Skin of body (tissue), 2 donors: ENCODE measurements around a stretch of chr15.

GRCh38 chr15:70023606-70024280, 74.0 kb downstream of the TLE3 start:
- RAMPAGE, long total RNA: no peak

GRCh38 chr15:70050024-70050449, 47.7 kb downstream of the TLE3 start:
- RAMPAGE, long total RNA: no peak

- RAMPAGE, long total RNA: no peak
Measured at GRCh38 chr15:70058355-70059147, 39.2 kb downstream of the TLE3 start.

DNA sequence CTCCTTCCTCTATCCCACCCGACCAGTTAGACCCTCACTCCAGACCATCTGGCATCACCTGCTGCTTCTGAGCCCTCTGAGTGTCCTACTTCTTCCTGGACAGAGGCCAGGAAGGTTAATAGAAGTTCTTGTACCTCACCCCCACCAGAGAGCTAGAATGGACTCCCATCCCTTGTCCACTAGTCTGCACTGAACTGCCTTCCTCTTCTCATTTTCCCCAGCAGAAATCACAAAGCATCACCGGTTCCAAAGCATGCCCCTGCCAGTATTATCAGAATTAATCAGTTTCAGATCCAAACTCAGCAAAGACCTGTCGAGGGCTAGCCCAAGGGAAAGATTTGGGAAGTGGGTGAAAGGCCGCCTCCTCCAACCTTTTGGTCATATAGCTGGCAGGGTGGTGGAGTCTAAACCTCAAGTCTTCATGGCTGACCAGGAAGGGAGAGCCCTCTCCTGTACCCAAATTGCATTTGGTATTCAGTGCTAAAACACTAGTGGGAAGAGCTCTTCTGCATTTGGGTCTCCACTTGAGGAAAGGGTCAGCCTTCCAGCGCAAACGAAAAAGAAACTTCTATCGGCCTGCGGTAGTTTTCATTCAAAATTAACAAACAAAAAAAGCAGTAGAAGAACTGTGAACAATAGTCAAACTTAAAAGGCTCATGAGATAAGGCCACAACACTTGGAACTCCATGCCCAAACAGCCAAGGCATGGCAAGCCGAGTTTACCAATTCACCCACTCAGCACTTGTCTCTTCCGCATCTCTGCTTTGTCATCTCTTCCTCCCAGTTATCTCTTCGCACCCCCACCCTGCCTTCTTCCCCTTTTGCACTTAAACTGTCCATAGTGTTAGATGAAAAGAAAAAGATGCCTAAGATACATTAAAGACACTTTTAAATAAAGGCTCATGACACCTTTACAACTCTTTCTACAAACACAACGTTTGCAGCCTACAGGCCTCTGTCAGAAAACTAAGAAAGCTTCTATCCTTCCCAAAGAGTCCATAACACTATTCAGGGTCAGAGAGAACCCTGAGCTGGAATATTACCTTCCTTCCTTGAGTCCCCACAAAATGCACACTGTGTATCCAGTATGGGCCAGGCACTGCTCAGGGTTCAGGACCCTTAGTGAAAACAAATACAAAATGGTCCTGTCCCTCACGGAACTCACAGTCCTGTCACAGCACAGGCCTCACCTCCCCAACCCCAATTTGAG, 11.2 kb downstream of the TLE3 start:
- RAMPAGE, long total RNA: no peak

DNA sequence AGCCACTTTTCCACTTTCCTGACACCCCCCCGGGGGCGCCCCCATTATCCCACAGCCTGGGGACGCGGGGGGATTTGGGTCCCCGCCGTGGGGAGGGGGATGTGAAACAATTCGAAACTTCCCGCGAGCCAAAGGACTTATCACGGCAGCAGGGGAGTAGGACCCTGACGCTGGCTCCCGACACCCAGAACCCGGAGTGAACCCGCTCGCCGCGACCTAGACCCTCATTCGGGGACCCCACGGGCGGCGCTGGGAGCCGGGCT, 2.1 kb downstream of the TLE3 start:
- RAMPAGE, long total RNA: no peak

- RAMPAGE, long total RNA: no peak
Measured at GRCh38 chr15:70192531-70193073, 94.9 kb upstream of the TLE3 start.

GRCh38 chr15:70266695-70267178, 169.0 kb upstream of the TLE3 start:
- RAMPAGE, long total RNA: no peak

GRCh38 chr15:70586519-70586815, 176.9 kb downstream of the UACA start:
- RAMPAGE, long total RNA: no peak

GRCh38 chr15:70715870-70716534, 47.4 kb downstream of the UACA start:
- RAMPAGE, long total RNA: no peak

DNA sequence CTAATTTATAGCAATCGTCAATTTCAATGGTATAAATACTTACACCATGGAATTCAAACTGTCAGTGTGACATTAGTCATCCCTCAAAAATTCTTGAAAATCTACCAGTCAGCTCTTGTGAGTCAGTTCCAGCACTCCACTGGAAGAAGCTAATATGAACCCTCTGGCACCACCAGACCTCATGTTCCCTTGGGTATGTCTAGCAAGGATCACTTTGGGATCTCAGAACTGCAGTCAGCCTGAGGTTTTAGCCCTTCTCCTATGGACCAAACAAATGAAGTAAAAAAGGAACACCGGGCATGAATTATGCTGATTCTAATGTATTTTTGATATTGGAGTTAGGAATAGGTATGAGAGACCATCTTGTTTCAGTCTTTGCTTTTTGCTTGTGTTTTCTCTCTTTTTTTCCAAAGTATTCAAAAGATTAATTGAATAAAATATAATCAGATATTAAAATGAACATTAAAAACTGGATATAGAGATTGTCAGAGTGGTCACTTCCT, 11.9 kb upstream of the UACA start:
- RAMPAGE, long total RNA: no peak

GRCh38 chr15:70789301-70789500, 25.8 kb upstream of the UACA start:
- RAMPAGE, long total RNA: no peak

DNA sequence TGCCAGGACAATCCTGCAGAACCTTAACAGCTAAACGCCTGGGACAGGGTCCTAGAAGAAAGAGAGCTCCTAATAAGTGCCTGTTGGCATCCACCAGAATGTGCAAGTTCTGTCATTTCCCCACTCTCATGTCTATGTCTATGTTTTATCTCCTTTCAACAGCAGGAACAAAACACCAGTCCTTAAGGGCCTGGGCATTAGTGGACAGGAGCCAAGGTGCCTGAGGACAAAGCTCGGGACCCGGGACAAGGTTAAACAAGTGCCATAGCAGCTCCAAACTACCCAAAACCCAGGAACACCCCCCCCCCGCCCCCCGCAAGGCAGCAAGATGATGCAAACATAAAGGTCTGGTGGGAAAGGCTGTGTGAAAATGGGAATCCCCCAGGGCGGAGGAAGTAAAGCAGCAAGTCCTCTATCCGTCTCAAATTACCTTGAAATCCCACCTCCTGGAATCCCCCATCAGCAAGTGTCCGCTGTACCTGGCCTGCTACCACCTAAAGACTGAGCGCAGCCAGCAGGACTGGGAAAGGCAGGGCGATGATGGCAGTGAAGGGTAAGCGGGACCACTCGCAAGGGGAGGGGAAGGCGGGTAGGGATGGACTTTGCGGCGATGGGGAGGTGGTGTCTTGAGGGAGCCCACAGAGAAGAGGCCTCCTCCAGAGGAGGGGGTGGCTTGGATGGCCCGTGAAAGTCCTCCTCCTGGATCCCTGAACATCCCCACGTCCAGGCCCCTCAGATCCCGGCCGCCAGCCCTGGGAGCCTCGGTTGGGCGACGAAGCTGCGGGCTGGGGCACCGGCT, 841 bp downstream of the LARP6 start:
- RAMPAGE, long total RNA: no peak

GRCh38 chr15:70859346-70859720, 5.4 kb upstream of the LARP6 start:
- RAMPAGE, long total RNA: no peak

DNA sequence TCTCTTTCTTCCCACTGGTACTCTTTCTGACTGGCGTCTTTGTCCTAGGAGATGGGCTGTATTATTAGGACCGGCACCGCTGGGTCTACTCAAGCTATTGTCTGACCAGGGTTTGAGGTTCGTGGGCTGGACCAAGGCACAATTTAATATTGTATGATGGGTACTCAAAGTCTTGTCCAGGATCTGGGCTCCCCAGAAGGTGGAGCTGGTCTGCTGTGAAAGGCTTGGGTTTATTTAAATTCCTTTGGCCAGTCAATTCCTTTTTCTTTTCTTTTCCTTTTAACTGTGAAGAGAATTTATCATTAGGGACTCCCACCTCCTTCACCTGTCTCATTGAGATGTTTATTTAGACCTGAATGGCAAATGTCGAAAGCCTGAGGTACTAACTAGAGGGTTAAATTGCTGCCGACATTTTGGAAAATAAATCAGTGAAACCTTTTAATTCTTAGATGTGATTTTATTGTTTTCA, 371 bp downstream of the LRRC49 start:
- RAMPAGE, long total RNA: no peak

DNA sequence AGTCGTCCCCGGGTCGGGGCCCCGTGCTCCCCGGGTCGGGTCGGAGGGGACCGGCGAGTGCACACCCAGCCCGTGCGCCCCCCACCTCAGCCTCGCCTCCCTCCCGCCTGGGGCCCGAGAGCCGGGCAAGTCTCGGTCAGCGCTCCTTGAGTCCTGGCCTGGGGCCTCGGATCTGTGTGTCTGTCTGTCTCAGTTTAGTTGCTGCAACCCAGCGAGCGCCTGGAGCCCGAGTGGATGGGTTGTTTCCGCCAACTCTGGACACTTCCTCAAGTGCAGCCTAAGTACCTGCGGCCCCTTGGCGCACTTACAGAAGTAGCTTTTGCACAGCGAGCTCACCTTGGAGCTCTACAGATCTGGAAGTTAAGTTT, 731 bp downstream of the THSD4 start:
- RAMPAGE, long total RNA: no peak

DNA sequence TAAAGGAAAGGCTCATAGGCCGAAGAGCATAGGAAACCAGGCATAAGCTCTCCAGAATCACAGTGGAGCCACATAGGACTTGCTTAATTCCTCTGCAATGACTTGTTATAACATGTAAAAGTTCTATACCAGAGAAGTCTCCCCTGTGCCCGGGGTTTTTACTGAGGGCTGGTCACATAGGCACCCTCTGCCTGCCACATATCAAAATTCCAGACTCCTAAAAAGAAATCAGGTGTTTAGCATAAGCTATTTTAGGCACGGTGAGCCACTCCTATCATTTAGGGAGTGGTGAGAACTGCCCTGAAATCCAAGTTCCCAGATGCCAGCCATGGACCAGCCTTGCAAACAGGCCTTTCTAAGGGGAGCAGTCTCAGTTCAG, 130.2 kb downstream of the THSD4 start:
- RAMPAGE, long total RNA: no peak

- RAMPAGE, long total RNA: no peak
Measured at GRCh38 chr15:71279198-71280467, 164.4 kb downstream of the THSD4 start.

GRCh38 chr15:71294518-71295691, 179.6 kb downstream of the THSD4 start:
- RAMPAGE, long total RNA: no peak

DNA sequence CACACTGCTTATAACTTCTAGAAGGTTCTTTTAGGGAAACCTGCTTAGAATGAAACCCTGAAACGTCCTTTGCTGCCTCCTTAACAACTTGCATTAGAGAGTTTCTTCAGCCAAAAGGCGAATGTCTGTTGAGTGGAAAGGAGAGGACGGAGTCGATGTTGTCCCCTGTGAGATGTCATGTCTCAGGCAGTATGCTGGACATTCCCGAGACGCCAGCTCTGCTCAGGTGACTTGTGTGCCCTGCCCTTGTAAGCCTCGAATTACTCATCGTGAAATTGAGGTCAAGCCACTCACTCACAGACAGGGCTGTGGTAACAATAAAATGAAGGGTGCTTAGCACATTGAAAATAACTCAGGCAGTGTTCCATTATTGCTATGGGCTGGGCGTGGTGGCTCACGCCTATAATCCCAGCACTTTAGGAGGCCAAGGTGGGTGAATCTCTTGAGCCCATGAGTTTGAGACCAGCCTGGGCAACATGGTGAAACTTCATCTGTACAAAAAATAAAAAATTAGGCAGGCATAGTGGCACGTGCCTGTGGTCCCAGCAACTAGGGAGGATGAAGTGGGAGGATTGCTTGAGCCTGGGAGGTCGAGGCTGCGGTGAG, 214.3 kb downstream of the THSD4 start:
- RAMPAGE, long total RNA: no peak

DNA sequence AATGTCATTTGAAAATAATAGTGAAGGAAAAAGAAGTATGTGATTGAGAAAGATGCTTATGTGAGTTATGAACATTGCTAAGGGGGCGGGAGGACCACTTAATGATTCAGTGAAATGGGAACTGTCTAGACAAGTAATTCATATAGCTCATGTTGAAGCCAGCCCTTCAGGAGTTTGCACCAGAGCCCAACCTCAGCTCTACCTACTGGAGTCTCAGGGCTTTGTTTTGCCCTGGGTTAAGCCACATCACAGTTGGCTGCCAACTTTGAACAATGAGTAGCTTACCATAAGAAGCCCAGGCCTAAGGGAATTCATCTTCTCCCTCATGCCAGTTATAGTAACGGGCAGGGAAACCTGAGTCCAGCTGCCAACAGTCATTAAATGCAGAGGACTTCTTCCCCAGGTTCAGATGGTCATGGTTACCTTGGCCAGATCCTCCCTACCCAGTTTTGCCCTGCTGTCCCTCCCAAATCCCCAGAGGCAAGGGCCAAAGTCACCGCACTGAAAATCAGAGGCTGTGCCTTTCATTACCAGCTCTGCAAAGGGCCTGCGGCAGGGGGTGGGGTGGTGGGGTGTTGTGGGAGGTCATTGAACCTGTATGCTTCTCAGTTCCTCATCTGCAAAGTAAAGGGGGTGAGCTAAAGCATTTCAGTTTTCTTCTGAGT, 302.2 kb upstream of the NR2E3 start:
- RAMPAGE, long total RNA: no peak